Cerebral cortex (tissue), 2 donors: ENCODE measurements around a stretch of chr6.

DNA sequence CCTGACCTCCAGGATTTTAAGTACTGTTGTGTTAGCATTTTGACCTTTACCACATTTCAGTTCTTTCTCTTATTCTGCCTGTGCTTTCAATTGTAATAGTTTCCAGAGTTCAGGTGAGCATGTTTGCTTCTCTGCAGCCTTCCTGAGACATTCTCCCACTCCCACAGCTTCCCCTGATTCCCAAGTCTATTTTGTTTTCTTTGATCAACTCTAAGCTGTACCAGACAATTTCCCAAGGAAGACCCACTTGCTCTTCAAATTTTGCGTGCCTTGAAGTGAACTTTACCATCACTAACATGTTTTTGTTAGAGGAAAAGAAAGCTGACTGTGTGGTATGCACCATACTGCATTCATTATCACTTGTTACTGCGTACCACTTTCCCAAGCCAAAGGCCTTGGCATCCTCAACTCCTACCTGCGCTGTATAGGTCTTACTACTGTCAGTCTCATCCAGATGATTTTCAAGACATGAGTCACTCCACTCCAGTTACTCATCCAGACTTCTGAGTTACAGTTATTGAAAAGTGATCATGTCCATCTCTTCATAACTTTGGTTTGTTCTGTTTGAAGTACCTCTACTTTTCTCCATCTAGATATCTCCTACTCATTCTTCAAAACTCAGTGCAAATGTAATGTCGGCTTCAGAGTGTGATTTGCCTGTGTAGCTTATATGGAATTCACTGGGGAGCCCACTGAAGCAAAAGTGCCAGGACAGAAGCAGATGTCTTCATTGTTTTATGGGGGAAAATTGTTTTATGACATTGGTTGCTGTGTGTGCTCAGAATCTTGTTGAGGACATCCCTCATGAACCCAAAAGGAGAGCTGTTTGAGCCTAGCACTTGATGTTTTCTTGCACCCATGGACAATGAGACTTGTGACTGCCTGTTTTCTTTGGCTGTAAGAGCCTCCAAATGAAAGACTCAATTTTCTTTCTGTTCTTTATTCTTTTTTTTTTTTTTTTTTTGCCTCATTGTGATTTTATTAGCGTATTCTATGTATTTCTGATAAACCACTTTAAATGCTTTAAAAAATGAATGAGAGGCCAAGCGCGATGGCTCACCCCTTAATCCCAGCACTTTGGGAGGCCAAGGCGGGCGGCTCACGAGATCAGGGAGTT, 5.3 kb downstream of the RPS12 start:
- PRO-cap, 2 experiments, result no peak in any of the 2 experiments

GRCh38 chr6:133099585-133100253, 141.4 kb upstream of the EYA4 start:
- PRO-cap, 2 experiments, result no peak in any of the 2 experiments

DNA sequence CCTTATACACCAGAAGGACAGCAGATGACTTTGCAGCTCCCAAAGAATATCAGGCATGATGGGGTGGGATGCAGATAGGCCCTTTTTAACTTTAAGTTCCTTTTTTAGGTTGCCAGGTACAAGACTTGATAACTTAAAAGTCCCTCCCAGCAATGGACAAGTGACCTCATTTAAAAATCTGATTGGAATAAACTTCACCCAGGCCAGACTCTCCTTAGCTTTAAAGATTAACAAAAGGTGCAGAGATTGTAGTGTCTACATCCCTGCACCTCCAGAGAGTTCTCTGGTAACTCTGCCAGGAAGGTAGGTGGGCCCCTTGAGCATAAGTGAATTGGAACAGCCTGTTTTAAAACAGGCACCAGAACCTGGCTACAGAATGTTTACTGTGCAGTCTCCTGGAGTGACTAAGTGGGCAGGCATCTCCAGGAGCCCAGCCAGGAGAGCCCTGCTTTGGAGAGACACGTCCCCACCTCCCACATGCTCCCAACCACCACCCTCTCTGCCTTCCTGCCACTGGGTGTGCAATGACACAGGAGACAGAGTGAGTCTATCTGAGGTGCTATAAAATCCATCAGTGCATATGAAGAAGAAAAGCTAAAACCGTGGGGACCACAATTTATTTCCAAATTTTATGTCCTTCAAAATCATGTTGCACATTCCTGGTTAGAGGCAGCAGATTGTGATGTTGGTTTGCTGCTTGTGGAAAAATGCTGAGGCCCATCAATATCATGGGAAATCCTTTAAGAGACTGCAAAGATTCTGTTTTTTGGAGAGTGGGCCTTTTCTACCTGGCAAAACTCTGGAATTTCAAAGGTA, 110.3 kb upstream of the EYA4 start:
- PRO-cap, 2 experiments, result no peak in any of the 2 experiments

DNA sequence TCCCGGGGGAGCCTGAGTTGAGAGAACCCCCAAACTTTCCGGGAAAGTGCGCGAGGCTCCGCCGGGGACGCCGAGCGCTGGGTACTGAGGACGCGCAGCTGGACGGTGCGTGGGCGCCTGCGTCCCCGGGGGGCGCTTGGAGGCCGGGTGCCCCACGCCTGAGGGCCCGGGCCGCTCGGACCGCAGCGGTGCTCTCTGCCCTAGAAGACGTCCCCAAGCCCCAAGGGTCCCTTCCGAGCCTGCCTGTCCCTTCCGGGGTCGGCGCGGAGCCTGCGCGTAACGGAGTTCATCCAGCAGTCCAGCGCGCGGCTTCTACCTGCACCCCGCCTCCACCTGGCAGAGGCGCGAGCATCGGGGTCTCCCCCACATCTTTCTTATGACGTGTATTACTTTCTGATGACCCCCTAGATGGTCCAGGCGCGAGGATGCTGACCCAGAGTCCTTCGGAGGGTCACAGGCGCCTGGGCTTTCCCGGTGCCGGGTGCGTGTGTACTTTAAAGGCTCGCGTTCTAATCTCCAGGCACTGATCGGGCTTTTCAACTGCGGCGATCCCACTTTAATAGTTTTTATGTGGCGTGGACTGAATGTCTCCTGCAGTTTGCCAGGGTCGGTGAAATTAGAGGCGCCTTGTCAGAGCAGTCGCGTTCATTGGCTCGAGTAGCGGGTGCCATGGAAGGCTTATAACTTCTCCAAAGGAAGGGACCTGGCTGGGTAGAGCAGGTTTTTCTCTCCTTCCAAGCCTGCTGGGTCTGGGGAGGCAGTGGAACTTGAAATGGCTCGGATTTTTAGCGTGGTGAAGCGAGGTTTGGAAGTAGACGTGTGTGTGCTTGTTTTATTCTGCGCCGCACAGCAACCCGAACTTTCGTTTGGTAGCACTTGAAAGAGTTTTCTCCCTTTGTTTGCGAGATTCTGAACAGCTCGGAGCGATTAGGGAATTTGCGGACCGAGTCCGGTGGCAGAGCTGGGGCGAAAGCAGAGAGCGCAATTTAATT, 925 bp downstream of the EYA4 start:
- PRO-cap, 2 experiments, result no peak in any of the 2 experiments

GRCh38 chr6:133243290-133243763, 2.2 kb downstream of the EYA4 start:
- PRO-cap, 2 experiments, result no peak in any of the 2 experiments

DNA sequence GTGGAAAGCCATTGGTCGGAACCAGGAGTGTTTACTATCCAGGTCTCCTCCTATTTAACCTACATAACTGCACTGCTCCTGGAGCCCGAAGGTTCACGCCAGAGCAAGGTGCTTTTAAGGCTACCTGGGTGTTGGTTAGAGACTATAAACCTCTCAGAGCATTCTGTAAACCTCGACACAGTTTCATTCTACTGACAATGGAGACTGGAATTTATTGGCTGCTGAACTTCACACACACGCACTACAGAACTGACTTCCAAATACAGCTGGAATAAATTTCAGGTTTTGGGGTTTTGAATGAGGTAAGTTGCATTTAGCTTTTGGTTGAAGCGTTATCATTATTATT, 128.8 kb downstream of the EYA4 start:
- PRO-cap, 2 experiments, result no peak in any of the 2 experiments

DNA sequence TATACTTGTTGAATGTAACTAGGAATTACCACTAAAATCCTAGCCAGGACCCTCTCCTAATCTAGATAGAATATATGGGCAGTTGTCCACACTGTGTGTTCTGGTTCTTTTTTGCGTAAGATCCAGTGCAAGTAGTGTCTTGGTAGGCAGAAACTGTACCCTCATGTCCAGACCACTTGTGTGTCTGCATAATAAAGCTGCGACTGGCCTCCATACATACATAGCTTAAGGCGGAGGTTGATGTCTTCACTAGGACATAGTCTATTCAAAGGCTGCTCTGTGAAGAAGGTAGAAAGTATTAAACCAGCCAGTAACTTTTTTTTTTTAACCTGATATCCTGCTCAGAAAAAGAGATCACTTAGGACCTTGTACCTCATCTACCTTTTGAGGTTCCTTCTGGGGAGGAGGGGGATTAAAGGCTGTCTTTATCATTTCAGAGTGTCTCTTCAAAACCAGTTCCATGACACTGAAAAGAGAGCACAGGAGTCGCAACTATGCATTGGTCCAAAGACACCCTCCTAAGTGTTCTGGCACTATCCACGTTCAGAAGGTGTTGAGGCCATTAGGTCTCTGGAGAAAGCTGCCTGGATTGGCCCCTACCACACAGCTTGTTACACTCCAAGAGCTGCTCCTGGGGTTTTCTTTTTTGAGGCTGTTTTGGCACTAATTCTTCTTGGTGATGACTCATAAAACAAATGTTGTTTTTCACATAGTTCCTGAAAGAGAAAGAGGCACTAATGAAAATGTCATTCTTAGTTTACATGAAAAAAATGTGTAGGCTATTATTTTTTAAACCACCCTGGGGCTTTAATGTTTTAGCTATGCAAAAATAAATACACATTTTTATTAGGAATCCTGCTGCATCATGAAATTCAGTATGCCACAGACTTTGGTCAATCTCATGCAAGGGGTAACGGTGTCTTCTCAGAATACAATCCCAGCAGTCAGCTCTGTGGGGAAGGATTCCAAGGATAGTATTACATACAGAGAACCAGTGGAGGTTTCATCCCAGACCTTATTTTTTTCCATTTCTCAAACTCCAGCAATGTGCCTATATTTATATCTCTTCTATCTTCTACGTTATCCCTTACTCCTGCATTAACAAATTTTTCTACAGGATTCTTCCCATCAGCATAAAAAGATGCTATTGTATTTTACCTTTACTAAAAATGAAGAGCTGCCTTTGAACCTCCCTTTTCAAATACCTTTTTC, 38.0 kb downstream of the TBPL1 start:
- PRO-cap, 2 experiments, result no peak in any of the 2 experiments

DNA sequence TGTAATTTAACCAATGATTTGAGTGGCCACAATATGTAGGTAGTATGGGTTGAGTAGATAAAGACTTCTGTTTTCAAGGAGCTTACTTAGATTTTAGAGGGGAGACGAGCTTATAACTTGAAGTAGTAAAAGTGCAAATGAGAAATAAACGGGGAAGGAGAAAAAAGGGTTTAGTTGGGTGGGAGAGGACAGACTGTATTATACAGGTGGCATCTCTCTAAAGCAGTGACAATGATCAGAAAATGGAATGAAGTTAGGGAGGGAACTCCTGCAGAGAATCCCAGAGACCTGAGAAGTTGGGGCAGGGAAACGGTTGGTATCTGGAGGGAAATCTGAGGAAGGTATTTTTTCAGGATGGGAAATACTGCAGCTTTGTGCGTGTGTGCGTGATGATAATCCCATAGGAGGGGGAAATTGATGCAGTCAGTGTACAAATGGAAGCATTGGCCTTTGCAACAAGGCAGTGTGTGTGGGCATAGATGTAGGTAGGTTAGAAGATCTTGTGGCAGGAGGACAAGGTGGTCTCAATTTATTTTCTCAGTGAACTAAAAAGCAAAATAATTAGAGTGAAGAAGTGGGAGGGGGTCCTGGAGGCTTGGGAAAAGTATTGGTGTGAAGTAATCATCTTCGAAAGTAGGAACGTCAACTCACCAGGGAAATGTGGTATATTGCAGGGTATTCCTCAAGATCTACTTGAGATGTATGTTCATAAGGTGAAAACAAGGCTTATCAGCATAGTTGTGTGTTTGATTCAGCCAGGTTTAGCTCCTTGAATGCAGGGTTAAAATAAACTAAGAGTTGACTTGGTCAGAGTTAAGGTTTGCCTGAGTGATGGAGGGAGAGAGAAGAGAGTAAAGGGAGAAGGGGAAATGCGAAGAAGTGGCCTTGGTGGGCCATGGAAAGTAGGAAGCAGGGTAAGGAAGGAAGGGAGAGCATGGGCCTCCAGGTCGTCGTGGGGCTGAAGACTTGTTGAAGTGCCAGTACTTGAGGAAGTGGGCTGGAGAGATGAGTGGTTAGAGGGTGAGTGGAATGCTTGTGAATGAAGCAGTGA, 39.1 kb downstream of the TBPL1 start:
- PRO-cap, 2 experiments, result no peak in any of the 2 experiments

DNA sequence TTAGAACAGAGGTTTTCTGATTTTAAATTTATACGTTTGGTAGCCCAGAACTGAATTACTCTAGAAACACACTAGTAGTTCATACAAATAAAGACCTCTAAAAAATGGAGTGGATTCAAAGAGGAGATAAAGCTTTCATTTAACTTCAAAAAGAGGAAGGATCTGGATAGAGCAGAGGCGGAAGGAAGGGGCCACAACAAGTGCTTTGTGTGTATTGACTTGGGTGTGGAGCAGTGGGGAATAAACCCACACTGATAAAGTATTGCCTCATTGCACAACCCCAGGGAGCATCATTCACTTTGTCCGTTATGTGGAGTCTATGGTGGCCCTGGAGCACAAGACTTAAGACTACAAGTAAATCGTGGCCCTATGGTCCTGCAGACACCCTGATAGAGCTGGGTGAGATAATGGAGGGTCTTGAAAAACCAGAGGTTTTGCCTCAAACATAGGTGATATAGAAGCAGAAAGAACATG, 30.7 kb downstream of the SLC2A12 start:
- PRO-cap, 2 experiments, result no peak in any of the 2 experiments

DNA sequence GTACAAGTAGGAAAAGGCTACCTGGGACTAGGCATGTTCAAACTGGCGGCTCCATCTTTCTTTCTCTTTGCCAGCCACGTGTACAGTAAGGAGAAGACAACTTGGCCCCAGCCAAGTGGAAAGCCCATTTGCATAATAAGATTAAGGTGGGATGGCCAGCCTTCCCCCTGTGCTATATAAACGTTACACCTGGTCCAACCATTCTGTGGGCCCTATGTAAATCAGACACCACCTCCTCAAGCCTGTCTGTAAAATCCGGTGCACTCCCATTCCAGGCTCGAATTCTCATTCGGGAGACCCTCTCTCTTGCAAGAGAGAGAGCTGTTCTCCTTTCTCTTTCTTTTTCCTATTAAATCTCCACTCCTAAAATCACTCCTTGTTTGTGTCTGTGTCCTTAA, 27.2 kb upstream of the SLC2A12 start:
- PRO-cap, 2 experiments, result no peak in any of the 2 experiments

DNA sequence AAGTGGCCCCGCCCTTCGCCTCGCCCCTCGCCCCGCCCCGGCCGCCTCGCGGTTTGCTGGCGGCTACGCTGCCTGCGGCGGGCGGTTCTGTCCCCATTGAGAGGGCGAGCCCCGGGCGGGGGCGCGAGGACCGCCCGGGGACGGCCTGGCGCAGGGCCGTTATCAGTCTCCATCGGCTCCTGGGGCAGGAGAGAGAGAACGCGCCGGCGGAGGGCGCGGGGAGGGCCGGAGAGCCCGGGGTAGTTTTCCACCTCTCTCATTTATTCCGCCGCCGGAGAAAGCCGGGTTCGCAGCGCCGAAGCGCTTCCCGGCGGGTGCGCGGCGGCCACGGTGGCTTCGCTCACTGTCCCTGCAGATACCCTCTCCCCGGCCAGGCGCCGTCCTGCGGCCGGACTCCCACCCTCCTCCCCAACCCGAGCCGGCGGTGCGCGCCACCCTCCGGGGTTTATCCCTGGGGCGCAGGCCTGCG, 122.5 kb upstream of the SLC2A12 start:
- PRO-cap, 2 experiments, result peak in 2 of 2 experiments; most common plus-strand start position 96 of the sequence (in 1)

DNA sequence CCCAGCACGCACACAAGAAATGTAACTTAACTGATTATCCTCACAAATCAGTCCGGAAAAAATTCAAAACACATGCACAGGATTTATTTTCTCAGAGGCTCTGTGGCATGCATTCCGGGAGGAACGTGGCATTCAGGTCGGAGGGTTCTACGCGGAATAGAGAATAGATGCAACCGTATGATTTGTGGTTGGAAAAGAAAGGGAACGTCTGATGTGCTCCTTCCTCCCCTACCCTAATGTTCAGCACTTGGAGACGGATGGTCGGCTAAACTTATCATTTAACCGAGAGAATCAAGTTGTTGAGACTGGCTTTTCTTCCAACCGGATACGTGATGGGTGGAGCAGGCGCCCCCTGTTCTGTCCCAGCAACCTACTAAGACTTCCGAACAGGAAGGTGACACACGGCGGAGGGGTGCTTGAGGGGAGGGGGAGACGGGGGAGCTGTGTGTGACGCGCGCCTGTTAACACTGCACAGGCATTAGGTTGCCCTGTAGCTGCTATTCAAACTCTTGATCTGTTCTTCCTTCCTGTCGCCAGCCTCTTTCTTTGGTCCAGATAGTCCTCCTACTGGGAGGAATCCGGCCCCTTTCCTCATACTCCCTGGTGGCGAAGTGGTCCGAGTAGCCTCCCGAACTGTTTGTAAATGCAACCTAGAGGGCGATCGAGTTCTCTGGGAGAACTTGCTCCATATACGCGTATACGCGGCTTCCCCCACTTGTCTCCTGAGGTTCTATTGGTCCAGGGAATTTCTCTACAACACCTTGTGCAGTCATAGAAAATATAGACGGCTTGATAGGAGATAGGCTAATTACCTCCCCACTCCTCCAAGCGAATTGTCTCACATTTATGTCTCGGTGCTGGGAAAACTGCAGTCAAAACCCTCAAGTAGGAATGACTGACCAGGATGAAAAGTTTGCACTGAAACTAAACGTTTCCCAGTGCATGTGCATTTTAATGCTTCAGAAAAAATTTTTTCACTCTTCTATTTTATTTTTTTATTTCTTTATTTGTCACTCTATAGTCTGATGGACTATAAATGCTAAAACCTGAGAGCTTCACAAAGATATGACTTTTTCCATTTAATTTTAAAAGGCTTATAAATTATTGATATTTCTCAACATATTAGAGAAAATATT, 125.9 kb upstream of the SLC2A12 start:
- PRO-cap, 2 experiments, result peak in 1 of 2 experiments; most common plus-strand start position 94 of the sequence (in 1); most common minus-strand start position 375 of the sequence (in 1)

DNA sequence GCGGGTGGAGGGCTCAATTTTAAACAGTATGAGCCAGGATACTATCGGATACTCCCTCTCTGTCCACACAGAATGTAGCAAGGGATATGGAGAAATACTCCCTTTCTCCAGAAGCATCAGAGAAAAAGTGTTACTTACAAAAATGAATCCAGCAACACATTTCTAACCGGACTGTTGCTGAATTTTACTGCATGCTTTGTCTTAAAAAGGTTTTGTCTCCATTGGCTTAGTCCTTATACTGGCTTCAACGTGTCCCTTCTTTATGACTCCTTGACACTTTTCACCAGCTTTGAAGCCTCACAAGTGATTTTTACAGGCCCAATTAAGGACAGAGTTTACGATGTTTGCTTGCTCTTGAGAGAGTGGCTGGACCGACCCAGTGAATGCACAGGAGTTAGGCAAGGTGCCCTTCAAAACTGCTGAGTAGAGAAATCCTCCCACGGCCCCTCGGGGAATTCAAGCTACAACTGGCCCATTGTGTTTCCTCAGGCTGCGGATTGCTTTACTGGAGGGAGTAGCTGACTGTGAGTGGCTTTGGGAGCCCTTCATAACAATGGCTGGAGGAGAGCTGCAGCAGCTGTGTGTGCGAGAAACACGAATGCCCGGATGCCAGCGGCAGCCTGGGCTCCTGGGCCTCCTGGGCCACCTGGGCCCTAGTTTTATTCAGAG, 50.1 kb downstream of the SGK1 start:
- PRO-cap, 2 experiments, result no peak in any of the 2 experiments

GRCh38 chr6:134307725-134308470, 10.0 kb downstream of the SGK1 start:
- PRO-cap, 2 experiments, result no peak in any of the 2 experiments

GRCh38 chr6:134318730-134319039, 773 bp upstream of the SGK1 start:
- PRO-cap, 2 experiments, result peak in 1 of 2 experiments; most common minus-strand start chr6:134318861 (in 1)

GRCh38 chr6:134460841-134461369, 143.0 kb upstream of the SGK1 start:
- PRO-cap, 2 experiments, result no peak in any of the 2 experiments

DNA sequence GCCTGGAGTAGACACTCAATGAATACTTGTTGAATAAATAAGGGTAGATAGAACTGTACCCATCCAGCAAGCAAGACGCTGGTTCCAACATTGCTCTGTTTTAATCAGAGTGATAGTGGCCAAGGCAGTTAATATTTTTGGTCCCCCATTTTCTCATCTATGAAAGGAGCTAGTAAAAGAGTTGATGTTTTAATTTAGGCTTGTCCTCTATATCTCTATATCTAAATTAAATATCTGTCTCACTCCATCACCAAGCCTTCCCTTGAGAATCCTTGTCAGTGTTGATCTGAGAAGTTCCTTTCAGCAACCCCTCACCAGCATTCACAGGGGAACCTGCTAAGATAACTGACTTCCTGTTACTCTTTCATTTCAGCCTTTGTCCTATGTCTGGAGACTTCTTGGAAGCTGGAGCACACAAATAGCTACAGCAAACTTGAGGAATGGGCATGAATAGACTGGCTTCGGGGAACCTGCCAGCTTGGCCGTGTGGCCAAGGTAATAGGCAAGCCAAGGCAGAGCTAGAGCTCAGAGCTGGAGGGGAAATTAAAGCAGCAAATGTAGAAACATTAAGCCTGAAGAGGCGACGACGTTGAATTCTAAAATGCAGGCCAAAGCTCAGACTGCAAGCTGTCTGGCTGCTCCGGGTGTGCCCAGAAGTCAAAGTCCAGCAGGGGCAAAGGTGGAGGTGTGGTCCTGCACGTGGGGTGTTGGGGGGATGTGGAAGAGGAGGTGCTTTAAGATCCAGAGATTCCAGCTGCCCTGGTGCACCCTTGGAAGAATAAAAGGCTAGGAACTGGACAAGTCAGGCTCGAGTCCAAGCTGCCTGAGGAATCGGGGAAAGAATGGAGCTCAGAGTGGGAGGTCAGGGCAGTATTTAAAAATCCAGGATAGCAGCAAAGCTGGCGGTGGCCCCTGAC, 184.8 kb upstream of the SGK1 start:
- PRO-cap, 2 experiments, result no peak in any of the 2 experiments

- PRO-cap, 2 experiments, result no peak in any of the 2 experiments
These were observed 356 bp downstream of the ALDH8A1 start for GRCh38 chr6:134949524-134949965.

- PRO-cap, 2 experiments, result no peak in any of the 2 experiments
These were observed 23.8 kb downstream of the HBS1L start for GRCh38 chr6:135030653-135031373.

DNA sequence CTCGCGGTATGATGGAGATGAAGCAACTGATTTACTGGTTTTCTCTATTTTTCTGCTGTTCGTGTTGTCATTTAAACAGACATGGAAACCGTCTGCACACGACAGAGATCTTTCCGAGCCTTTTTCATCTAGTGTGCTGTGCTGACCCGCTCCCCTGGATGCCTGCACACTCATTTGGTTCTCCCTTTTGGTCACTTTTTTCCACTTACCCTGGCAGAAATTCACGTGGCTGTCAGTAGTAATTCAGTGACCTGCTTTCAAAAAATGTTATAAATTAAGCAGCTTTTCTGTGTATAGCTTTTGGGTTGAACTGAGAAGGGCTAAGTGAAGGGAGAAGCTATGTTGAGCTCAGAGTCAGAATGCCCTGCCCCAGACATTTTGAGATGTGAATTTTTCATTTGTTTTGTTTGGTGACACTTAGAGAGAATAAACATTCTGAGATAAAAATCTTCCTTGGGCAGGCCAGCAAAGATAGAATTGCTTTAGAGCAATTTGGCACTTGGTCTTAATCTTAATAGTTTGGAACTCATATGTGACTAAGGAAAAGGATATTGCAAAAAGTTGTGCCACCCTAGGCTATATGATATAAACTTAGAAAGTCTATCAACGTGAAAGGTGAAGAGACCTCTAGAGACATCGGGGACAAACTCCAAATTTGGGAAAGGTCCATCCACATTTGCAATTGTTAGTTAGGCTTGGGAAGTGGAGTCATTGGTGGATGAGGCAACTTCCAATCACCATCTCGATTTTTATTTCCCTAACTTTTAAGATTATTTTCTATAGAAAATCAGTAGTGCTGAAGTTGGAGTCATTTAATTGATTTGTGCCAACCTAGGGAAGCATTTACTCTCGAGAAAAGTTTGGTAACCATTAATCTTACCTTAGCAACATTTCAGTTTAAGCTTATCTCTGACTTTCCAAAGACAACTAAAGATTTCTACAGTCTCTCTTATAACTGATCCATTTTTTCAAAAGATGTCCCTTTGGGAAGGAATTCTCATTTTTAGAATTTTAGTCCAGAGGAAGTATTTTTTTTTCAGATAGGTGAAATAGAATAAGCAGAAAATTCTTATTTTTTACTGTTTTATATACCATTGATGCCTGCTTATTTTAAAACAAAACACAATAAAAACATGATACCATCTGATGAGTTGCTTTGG, 30.3 kb downstream of the MYB start:
- PRO-cap, 2 experiments, result no peak in any of the 2 experiments